Ascending aorta (tissue), 1 donor: ENCODE measurements around a stretch of chr10.

DNA sequence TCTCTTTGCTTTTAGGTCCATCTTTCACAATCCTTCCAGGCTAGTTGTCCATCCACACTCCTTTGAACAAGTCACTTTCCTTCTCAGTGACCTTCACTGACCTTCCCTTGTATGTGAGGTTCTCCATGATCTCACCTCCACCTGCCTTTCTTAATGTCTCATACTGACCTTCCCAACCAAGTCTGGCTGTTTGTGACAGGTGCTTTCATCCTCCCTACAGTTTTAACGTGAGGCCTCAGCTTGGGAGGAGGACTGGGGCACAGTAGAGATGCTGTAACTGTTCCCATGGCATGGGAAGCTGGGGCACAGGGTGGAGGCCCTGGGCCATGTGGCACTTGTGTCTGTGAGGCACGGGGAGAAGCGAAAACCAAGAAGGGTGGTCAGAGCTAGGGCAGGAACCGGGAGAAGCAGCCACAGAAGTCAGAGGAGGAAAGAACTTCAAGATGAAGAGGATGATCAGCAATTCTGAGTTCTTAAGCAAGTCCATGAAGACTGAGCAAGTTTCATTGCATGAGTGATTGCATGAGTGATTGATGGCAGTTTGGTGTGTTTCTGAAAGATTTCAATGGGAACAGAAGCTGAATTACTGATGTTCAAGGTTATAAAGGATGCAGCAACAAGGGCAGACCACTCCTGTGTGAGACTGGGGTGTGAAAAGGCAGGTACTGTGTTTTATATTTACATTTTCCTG is 35.2 kb downstream of the CCNY start:
- PRO-cap = no peak

- PRO-cap = no peak
Measured at GRCh38 chr10:35394911-35395477, 58.7 kb downstream of the CCNY start.

- PRO-cap = no peak
Measured at GRCh38 chr10:35406638-35407466, 70.5 kb downstream of the CCNY start.

DNA sequence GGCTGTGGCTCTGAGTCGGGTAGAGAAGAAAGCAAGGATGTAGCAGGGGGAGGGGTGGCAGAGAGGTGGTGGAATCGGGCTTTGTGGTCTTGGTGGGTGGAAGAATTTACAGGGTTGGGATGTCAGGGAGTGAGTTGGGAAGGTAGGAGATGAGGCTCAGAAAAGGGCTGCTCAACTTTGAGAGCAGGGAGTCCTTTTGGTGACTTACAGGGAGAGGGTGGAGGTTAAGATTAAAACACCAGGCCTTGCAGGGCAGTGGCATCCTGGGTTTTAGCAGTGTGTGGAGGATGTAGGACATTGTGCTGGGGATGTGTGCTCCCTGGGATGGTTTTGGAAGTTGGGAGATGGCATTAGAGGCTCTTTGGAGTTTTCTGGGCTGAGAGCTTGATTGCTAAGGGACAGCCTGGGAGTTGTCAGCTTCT is 113.8 kb downstream of the CCNY start:
- PRO-cap = no peak

DNA sequence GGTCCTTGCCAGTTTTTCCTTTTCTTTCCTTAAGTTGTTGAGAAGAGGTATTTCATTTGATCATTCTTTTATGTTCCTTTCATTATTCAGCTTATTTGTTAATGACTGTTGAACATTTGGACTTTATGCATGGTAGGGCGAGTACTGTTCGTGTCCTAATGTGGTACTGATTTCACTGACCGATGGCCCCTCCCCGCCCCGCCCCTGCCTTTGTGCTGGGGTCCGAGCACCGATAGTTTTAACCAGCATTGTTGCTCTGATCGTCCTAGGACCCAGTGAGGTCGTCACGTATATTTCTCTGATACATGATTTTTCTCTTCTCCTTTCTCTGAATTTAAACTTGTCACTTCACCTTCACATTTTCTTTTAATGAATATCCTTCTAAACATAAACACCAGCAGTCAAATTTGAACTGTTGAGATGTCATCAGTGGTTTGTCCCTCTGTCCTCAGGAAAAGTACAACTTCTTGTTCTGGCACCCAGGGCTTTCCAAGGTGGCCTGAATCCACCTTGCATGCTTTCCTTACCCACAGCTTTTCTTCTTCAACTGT is 128.9 kb downstream of the CCNY start:
- PRO-cap = no peak

DNA sequence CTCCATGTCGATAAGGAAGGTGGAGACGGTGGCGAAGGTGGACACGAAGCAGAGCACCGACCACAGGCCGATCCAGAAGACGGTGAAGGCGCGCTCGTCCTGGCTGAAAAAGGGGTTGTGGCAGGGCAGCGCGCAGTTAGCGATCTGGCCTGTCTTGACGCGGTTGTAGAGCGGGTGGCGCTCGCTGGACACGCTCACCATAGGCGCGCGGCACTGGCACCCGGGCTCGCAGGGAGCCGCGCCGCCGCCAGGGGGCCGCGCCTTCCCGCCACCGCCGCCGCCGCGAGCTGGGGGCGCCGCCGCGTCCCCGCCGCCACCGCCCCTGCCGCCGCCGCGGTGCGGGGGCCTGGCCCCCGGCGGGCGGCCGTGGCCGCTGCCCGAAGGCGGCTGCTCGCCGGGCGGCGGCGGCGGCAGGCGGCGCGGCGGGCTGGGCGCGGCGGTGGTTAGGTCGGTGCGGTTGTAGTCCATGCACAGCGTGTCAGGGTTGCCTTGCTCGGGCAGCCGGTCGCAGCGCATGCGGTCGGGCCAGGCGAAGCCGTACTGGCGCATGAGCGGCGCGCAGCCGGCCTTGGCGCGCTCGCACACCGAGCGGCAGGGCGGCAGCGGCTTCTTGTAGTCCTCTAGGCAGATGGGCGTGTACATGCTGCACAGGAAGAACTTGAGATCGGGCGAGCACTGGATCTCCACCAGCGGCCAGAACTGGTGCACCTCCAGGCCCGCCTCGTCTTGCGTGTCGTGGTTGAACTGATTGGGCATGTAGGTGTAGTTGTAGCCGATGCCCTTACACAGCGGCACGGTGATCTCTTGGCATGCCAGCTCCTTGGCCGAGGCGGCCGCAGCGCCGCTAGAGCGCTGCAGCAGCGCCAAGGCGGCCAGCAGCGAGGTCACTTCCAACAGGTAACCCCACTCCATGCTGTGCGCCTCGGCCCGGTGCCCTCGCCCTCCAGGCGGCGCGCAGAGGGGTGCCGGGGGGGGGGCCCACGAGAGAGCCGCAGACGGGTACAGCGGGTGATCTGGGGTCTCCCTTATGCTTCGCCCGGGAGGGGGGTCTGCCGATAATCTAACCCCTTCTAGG is 1.2 kb downstream of the FZD8 start:
- PRO-cap = no peak

DNA sequence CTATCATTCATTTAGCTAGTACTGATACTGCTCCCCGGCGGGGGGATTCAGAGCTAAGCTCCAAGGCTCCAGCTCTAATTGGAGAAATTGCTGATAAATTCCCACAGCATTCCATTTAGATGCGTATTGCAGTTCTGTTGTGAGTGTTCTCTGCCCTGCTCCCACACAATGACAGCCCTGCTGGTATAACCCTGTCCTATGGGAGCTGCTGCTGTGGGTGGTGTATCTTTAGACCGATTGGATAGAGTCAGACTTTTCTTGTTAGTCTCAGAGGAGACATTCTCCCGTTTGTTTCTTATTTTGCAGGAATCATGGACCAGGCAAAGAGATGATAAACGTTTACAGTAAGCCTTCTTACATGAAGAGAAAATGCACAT is 707.6 kb upstream of the FZD8 start:
- PRO-cap = no peak

GRCh38 chr10:37026624-37027038 is 98.8 kb upstream of the ANKRD30A start:
- PRO-cap = no peak

DNA sequence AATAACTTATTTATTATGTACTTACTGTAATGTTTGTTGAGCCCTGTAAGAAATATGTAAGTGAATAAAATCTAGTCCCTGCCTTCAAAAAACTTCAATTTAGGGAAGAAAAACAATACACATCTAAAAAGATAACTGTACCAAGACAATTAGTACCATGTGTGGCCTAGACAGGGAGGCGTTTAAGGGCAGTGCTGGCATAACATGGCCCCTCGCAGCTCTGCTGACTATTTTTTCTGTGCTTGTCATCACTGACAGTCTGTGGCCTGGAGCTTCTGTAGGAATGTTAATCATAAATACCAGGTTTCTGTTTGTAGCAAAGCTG is 277.0 kb downstream of the ANKRD30A start:
- PRO-cap = no peak

GRCh38 chr10:37832210-37832867 is 25.1 kb downstream of the ZNF248 start:
- PRO-cap = no peak

GRCh38 chr10:37975293-37975978 is 1.0 kb downstream of the ZNF25 start:
- PRO-cap = no peak

DNA sequence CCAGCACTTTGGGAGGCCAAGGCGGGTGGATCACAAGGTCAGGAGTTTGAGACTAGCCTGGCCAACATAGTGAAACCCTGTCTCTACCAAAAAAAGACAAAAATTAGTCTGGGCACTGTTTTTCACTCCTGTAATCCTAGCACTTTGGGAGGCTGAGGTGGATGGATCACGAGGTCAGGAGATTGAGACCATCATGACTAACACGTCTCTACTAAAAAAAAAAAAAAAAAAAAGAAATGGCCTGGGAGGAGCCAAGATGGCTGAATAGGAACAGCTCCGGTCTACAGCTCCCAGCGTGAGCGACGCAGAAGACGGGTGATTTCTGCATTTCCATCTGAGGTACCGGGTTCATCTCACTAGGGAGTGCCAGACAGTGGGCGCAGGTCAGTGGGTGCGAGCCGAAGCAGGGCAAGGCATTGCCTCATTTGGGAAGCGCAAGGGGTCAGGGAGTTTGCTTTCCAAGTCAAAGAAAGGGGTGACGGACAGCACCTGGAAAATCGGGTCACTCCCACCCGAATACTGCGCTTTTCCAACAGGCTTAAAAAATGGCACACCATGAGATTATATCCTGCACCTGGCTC is 15.2 kb upstream of the ZNF33A start:
- PRO-cap = no peak

GRCh38 chr10:38107191-38107772 is 13.1 kb downstream of the ZNF37A start:
- PRO-cap = no peak

- PRO-cap = no peak
Measured at GRCh38 chr10:38122846-38123519, 28.8 kb downstream of the ZNF37A start.

DNA sequence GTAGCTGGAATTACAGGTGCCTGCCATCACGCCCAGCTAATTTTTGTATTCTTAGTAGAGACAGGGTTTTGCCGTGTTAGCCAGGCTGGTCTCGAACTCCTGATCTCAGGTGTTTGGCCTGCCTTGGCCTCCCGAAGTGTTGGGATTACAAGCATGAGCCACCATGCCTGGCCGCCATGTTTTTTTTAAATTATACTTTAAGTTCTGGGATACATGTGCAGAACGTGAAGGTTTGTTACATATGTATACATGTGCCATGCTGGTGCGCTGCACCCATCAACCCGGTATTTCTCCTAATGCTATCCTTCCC is 206.9 kb downstream of the ZNF33B start:
- PRO-cap = no peak

- PRO-cap = no peak
Measured at GRCh38 chr10:42654489-42654927, 16.1 kb upstream of the ZNF33B start.

- PRO-cap = no peak
Measured at GRCh38 chr10:42691505-42692043, 53.2 kb upstream of the ZNF33B start.

GRCh38 chr10:42864534-42864919 is 81.9 kb downstream of the BMS1 start:
- PRO-cap = no peak

GRCh38 chr10:42933338-42933719 is 143.5 kb upstream of the RET start:
- PRO-cap = no peak

DNA sequence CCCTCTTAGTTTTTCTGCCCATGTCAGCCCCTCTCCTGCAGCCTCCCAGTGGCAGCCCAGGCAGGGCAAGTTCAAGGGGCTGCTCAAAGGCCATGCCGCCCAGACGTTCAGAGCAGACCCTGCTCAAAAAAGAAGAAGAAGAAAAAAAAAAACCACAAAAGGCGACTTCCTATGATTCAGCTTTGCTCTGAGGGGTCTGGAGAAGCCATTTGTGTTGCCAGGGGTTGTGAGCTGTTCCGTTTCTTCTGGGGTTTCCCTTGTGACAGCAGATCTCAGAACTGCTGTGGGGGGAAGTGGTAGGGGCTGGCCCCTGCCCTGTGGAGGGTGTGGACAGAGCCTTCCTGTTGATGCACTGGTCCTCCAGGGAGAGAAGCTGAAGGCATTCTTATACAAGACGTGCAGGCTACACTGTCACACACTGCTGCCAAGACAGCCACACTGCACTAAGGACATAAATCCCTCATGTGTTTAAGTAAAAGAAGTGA is 17.4 kb upstream of the CSGALNACT2 start:
- PRO-cap = no peak